NCI-H460 (cell line): ENCODE results near the genes TRIOBP and MICALL1.

RAMPAGE:
- cytosol, long total RNA, result no peak
- long total RNA, result no peak
- nucleus, long total RNA, result no peak
These were observed 13.4 kb upstream of the SH3BP1 start for GRCh38 chr22:37625781-37626822.

DNA sequence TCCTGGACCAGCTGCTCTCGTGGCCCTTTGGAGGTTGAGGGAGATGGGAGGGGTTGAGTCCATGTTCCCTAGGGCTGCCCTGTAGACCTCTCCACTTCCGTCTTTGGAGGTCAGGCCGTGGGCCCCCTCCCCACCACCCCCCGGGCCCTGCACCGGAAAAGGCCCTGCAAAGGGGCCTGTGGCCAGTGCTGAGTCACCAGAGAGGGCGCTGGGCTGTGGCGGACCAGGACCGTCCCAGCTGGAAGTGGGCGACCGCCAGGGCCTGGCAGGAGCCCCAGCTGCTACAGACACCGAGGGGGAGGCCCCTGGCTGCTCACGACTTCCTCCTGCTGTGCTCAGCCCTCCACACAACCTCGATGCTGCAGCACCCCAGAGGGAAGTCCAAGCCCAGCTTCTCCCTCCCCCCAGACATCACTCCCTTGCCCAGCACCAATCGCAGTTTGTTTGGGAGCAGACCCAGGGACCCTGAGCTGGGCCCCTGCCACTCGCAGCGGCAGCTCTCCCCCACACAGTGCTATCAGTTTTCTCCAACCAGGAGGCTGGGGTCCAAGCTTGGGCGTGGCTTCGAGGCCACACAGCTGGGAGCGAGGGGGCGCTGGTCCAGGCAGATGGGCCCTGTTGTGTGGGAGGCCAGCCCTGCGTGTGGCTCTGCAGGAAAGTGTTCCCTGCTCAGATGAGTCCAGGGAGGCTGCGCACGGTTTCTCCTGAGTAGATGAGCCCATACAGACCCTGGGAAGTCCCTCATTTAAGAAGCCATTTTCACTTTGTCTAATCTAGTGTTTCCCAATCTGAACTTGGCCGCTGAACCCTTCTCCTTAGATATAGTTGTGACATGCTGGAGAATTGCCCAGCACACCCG, 5.7 kb upstream of the SH3BP1 start:
RAMPAGE:
- cytosol, long total RNA, result no peak
- long total RNA, result no peak
- nucleus, long total RNA, result no peak

DNA sequence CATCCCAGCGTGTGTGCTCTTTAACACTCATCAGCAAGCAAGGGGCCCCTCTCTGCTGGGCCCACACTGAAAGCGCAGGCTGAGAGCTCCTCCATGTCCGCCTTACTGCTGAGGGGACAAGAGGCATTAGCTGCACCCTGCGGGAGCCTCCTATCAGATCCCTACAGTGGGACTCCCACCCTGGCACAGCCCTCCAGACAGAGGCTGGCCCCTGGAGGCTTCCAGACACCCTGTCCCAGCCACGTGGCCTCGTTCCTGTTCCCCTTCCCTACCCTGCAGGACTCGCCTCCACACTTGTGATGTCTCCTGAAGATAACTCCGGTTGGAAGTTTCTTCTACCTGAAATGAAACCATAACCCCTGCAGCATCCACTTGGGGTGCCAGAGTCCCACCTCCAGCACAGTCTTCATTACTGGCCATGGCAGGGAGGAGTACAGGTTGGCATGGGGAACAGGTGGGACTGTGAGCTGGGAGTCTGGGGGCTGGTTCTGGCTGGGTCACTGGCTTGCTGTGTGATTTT, 5.0 kb upstream of the SH3BP1 start:
RAMPAGE:
- cytosol, long total RNA, result no peak
- long total RNA, result no peak
- nucleus, long total RNA, result no peak

GRCh38 chr22:37638371-37639169, 899 bp upstream of the SH3BP1 start:
RAMPAGE:
- cytosol, long total RNA, result no peak
- long total RNA, result no peak
- nucleus, long total RNA, result no peak

GRCh38 chr22:37658804-37659534, 446 bp downstream of the PDXP start:
RAMPAGE:
- cytosol, long total RNA, result no peak
- long total RNA, result no peak
- nucleus, long total RNA, result no peak

DNA sequence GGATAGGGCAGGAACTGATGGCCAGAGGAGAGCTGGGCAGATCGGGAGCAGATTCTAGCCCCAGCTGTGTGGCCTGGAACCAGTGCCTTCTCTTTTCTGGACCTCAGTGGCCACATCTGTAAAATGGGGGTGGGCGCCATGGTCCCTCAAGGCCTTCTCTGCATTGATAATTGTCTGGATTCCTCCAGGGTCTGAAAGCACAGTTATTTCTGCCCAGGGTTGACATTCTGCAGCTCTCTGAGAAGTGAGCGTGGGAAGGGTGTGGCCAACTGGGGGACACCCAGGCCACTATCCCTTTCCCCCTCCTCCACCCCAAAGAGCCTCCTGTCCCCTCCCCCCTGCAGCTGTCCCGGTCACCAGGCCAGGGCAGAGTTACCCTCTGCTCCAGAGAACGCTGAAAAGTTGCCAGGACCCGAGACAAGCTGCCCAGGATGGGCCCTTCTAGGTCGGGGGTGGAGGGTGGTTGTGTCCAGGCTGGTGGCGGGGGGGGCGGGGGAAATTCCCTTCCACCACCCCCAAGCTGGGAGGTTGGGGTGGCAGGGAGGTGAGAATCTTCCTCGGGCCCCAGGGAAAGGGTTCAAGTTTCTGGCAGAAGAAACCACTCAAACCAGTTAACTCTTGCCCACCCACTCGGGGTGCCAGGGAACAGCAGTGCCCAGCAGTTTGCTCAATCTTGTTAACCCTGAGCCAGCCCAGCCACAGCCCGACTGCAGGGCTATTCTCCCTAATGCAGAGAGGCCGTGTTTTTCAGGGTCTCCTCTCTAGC, 491 bp downstream of the LGALS1 start:
RAMPAGE:
- cytosol, long total RNA, result no peak
- long total RNA, result no peak
- nucleus, long total RNA, result no peak

DNA sequence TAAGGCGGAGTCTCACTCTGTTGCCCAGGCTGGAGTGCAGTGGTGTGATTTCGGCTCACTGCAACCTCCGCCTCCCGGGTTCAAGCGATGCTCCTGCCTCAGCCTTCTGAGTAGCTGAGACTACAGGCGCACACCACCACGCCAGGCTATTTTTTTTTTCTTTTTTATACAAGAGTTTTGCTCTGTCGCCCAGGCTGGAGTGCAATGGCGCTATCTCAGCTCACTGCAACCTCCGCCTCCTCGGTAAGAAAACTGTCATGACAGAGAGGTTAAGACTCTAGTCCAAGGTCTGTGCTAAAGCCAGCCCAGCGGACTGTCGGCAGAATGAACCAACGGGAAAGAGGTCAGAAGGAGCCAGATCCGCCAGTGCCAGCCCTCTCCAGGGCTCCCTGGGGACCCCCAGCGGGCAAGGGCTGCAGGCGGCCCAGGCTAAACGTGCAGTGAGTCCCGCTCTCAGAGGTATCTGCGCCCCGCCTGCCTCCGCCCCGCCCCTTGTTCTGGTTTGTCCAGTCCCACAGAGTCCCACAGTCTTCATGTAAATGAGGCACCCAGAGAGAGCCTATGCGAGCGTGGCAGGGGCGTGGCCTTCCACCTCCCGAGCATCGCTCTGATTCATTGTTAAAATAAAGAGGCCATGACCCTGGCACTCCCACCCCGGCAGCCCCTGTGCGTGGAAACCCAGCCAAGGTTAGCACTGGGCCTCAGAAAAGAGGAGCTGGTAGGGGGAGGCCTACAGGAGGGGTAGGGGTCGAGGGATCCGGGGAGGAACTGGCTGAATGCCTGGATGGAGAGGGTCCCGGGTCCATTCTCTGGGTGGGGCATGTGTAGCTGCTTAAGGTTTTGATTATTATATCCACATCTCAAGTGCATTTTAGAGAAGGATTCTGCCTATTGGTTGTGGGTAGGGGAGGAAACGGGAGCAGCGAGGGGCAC, at the start of gene TRIOBP:
Gene TRIOBP, plus strand, starts transcription at position 646 of the 933 bp plus-strand sequence.
RAMPAGE:
- cytosol, long total RNA, result no peak
- long total RNA, result no peak
- nucleus, long total RNA, result no peak

DNA sequence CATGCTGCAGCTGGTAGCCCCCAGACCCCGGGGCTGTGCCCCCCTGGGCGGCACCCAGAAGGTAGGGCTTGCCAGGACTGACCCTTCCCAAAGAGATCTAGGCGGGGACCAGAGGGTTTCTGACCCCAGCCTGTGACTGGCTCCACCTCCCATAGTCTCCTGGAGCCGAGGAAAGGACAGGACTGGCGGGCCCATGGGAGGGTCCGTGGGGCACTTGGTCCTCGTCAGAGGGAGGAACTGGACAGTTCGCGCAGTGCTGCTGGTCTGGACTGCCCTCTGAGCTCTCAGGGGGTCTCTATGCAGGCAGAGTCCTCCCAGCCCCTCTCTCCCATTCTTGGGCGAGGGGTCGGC, 53.9 kb upstream of the H1-0 start:
RAMPAGE:
- cytosol, long total RNA, result no peak
- long total RNA, result no peak
- nucleus, long total RNA, result no peak

DNA sequence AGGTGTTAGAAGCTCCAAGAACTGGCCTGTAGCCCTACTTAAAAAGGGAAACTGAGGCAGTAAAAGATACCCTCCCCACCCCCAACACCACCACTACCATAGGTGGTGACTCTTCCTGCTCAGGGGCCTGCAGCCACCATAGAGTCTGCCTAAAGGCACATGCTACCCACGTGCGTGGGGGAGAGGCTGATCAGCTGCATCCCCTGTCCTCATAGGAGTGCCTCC, 39.2 kb upstream of the H1-0 start:
RAMPAGE:
- cytosol, long total RNA, result no peak
- long total RNA, result no peak
- nucleus, long total RNA, result no peak

RAMPAGE:
- cytosol, long total RNA, result no peak
- long total RNA, result no peak
- nucleus, long total RNA, result no peak
These were observed at the start of gene MICALL1 for GRCh38 chr22:37905671-37906744. TSS of gene MICALL1 (plus strand) at chr22:37906297.

DNA sequence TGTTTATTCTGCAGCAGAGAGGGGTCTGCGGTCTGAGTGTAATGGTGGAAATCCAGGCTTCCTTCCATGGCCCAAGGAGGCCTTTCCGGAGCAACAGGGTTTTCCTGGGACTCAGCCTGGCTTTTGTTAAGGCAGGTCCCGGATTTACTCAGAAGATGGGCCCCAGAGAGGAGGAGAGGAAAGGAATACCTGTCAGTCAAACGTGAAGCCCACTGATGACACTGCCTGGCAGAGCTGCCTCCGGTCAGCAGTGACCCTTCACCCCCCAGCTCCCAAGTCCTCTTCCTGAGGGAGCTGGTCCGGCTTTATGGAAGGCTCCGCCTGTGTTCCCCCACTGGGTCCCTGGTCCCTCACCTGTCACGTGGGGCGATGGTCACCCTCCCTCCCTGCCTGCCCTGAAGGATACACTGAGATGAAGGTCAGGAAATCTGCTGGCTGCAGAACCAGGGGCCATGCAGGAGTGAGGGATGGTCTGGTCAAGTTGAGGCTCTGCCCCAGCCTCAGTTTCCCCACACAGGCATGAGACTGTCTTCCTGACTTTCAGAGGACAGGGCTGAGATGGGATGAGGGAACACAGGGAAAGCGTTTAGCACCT, 2.9 kb upstream of the SOX10 start:
RAMPAGE:
- cytosol, long total RNA, result no peak
- long total RNA, result no peak
- nucleus, long total RNA, result no peak

GRCh38 chr22:37999714-38000429, 15.5 kb upstream of the SOX10 start:
RAMPAGE:
- cytosol, long total RNA, result no peak
- long total RNA, result no peak
- nucleus, long total RNA, result no peak

GRCh38 chr22:38016236-38016479, 31.8 kb upstream of the SOX10 start:
RAMPAGE:
- cytosol, long total RNA, result no peak
- long total RNA, result no peak
- nucleus, long total RNA, result no peak

GRCh38 chr22:38017486-38018210, 33.3 kb upstream of the SOX10 start:
RAMPAGE:
- cytosol, long total RNA, result no peak
- long total RNA, result no peak
- nucleus, long total RNA, result no peak

DNA sequence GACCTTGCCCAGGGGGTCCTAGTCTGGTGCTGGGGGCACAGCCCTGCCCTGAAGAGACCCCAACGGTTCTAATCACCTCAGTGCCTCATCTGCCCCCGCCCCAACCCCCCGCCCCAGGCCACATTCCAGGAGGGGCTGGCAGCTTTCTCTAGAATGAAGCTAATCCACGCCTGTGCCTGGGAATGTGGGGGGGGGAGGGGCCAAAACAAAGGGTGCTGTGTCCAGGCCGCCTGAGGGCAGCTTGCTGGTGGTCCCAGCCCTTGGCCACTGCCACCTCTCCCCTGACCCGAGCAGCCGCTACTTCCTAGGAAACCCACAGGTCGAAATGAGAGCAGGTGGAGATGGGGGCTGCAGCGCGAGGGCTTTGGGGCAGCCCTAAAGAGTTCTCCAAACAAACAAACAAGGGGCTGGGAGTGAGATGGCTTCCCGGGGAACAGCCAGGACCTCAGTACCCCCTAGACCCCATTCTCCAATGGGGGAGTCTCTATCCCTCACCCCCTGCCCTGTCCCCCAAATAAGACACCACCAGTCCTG, 437 bp upstream of the SLC16A8 start:
RAMPAGE:
- cytosol, long total RNA, result no peak
- long total RNA, result no peak
- nucleus, long total RNA, result no peak

GRCh38 chr22:38210812-38211296, 9.1 kb downstream of the MAFF start:
RAMPAGE:
- cytosol, long total RNA, result no peak
- long total RNA, result no peak
- nucleus, long total RNA, result no peak

DNA sequence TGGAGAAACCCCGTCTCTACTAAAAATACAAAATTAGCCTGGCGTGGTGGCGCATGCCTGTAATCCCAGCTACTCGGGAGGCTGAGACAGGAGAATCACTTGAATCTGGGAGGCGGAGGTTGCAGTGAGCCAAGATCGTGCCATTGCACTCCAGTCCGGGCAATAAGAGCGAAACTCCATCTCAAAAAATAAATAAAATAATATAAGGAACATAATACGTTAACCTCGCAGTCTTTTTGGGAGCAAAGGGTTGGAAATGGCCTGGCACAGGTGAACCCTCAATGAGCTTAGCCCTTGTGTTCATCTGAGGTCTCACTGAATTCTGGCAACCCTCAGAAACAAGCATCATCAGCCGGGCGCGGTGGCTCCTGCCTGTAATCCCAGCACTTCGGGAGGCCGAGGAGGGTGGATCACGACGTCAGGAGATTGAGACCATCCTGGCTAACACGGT, 15.2 kb upstream of the TMEM184B start:
RAMPAGE:
- cytosol, long total RNA, result no peak
- long total RNA, result no peak
- nucleus, long total RNA, result no peak

RAMPAGE:
- cytosol, long total RNA, result no peak
- long total RNA, result no peak
- nucleus, long total RNA, result no peak
These were observed 58.2 kb upstream of the CSNK1E start for GRCh38 chr22:38375312-38375868.

DNA sequence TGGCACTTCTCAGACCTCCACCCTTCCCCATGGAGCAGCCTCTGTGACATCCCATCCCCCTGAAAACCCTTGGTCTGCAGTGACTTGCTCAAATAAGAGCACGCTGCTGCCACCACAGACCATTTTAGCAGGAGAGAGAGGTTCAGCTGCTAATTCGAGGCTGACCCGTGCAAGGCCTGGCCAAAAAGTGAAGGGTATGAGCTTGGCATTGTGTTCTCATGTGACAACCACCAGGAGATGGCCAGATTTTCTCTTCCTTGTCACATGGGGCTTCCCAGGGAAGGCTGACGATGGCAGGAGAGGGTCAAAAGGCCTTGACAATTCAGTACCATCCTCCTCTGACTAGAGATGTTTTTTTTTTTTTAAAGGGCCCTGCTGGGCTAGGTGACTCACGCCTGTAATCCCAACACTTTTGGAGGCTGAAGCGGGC, 23.4 kb downstream of the KCNJ4 start:
RAMPAGE:
- cytosol, long total RNA, result no peak
- long total RNA, result no peak
- nucleus, long total RNA, result no peak

DNA sequence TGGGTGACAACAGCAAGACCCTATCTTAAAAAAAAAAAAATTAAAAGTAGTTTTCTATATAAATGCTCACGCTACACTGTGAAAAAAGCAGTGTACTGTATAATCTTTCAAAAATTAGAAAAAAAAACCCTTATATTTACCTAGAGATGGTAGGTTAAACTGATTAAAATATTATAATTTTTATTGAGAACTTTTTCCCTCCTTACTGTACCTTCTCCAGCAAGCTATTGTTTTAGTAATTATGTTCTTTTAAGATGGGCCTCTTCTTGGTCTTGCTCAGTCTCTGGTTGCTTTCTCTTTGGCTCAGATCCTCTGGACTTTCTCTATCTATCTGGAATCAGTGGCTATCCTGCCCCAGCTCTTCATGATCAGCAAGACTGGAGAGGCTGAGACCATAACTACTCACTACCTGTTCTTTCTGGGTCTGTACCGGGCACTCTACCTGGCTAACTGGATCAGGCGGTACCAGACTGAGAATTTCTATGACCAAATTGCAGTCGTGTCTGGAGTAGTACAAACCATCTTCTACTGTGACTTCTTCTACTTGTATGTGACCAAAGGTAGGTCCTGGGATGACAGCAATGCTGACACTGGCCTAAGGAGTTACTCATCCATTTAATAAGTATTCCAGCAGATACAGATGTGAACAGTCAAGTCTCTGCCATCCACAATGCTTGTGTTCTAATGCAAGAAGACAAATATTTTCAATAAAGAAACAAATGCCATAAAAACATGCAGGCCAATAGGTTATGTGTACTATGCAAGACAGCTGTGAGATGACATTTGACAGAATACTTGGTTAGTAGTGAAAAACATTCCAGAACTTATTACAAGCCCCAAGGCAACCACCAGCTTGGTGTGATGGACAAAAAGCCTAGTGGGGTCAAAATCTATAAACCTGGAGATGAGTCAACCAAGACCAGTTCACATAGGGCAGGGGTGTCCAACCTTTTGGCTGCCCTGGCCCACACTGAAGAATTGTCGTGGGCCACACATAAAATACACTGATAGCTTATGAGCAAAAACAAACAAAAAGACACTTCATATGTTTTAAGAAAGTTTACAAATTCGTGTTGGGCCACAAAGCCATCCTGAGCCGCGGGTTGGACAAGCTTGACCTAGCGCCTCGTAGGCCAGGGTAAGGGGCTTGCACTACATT, 13.4 kb downstream of the KDELR3 start:
RAMPAGE:
- cytosol, long total RNA, result no peak
- long total RNA, result no peak
- nucleus, long total RNA, result no peak